Diencephalon (tissue), 2 donors: ENCODE data around the gene ASTL.

DNA sequence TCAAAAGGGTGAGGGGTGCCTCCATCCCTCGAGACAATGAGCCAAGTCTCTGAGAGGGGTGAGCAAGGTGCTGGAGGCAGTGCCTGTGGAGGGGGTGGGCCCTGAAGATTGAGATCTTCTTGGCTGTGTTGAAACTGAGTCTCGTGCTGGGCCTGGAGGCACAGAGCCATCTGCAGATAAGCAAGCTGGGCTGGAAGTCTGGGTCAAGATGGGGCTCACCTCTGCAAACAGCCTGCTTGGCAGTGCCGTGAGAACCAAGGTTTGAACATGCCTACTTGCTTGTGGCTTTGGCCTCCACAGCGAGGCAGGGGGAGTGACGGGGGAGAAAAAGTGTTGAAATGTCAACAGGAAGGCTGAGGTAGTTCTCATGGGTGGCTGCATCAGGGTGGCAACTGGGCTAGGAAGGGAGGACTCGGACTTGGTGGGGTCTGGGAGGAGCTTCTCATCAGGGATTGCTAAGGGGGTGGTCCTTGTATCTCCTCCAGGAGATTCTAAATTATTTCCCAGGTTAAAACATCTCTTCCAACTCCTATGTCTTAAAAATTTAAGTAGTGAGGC is 99.7 kb downstream of the THNSL2 start:
- RAMPAGE, long total RNA: no peak

DNA sequence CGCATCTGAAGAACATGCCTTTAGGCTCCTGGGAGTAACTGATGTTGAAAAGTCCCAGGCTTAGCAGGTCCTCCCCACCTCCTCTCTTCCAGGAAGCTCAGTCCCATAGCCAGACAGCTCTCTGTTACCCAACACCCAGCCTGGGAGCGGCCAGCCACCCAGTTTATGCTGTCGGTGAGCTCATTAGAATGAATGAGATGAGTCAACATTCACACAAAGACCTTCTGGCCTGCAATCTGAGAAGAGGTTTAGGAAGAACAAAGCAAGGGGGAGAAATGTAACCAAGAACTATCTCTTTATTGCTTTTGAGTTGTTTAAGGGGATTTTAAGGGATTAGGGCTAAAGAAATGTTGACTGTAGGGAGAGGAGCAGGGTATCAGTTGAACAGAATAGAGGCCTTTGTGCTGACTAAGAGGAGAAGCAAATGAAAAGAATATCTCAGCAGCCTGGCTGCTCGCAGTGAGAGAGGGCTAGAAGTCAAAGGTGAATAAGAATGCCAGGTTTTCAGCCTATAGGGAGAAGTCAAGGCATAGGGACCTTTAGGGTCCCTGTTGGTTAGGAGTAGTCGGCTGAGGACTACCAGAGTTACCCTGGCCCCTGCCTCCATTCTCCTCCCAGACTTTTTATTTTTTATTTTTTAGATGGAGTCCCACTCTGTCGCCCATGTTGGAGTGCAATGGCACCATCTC is 122.2 kb downstream of the FOXI3 start:
- RAMPAGE, long total RNA: no peak

DNA sequence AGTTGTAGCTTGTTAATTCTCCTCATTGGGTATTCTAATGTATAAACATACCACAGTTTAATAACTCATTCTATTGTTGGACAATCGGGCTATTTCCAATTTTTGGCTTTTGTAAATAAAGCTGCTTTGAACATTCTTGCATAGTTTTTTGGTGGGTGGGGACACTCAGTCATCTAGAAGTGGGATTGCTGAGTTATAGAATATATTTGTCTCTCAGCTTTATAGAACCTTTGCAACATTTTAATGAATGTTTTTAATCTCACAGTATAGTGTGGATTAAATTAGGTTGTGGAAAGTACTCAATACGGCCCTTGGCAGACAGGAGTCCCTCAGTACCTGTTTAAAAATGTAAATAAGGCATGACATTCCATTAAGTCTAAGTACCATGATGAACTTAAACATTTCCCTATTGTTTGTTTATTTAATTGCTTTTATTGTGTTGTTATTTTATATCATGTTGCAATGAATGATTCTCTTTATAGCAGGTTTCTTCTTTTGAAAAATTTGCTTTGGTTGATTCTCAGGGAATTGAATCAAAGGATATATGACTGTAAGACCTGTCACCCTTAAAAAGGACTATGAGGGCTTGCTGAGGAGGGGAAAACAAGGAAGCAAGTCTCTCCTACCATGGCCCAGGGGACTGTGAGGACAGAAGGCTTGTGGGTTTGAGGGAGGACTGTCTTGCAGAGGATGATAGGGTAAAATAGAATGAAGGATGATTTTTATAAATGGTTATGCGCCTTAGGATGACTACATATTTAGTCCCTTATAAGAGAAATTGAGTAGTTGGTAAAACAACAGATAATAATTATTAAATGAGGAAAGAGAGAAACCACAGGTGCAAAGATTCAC is 165.1 kb downstream of the RPIA start:
- RAMPAGE, long total RNA: no peak

- RAMPAGE, long total RNA: no peak
Observed at GRCh38 chr2:89834999-89835637, 1143.6 kb downstream of the RPIA start.

DNA sequence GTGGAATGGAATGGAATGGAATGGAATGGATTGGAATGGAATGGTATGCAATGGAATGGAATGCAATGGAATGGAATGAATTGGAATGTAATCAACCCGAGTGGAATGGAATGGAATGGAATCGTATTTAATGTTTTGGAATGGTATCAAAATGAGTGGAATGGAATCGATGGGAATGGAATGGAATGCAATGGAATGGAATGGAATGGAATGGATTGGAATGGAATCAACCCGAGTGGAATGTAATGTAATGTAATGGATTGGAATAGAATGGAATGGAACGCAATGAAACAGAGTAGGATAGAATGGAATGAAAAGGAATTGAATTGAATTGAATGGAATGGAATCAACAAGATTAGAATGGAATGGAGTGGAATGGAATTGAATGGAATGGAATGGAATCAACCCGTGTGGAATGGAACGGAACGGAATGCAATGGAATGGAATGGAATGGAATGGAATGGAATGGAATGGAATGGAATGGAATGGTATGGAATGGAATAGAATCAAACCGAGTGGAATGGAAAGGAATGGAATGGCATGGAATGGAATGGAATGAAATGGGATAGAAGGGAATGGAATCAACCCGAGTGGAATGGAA is 1146.3 kb downstream of the RPIA start:
- RAMPAGE, long total RNA: no peak

DNA sequence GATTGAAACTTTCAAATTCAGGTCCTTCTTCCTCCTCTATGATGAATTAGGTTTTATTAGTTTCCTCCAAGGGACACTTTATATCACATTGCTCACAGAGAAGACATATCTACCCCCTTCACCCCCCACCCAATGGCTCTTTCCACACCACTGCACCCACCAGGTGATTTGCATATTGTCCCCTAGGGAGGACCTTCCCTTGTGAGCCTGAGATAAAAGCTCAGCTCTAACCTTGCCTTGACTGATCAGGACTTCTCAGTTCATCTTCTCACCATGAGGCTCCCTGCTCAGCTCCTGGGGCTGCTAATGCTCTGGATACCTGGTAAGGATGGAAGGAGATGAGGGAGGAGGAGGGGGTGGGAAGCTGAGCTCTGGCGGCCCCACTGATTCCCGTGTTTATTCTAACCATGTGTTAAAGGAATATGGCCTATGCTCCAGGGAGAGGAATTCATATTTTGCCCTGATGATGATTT is 1255.8 kb downstream of the RPIA start:
- RAMPAGE, long total RNA: no peak

GRCh38 chr2:91748537-91749369 is 2838.4 kb upstream of the AQP7B start:
- RAMPAGE, long total RNA: no peak

DNA sequence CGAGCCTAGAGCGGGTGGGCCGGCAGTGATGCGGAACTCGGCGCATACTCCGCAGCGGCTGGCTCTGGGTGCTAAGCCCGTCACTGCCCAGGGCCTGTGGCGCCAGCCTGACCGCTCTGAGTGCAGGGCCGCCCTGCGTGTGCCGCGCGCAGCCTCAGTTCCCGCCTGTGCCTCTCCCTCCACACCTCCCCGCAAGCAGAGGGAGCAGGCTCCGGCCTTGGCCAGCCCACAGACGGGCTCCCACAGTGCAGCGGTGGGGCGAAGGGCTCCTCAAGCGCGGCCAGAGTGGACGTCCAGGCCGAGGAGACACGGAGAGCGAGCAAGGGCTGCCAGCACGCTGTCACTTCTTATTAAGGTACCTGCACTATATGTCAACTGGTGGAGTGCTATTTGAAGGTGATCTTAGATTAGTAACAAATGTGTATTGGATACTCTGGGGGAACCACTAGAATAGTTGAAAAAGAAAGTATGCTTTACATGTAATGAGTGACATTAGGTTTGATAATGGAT is 35.3 kb downstream of the AQP7B start:
- RAMPAGE, long total RNA: no peak

GRCh38 chr2:95278019-95278496 is 3.8 kb downstream of the PROM2 start:
- RAMPAGE, long total RNA: no peak

- RAMPAGE, long total RNA: no peak
Observed at GRCh38 chr2:95333686-95334493, 36.7 kb downstream of the KCNIP3 start.

DNA sequence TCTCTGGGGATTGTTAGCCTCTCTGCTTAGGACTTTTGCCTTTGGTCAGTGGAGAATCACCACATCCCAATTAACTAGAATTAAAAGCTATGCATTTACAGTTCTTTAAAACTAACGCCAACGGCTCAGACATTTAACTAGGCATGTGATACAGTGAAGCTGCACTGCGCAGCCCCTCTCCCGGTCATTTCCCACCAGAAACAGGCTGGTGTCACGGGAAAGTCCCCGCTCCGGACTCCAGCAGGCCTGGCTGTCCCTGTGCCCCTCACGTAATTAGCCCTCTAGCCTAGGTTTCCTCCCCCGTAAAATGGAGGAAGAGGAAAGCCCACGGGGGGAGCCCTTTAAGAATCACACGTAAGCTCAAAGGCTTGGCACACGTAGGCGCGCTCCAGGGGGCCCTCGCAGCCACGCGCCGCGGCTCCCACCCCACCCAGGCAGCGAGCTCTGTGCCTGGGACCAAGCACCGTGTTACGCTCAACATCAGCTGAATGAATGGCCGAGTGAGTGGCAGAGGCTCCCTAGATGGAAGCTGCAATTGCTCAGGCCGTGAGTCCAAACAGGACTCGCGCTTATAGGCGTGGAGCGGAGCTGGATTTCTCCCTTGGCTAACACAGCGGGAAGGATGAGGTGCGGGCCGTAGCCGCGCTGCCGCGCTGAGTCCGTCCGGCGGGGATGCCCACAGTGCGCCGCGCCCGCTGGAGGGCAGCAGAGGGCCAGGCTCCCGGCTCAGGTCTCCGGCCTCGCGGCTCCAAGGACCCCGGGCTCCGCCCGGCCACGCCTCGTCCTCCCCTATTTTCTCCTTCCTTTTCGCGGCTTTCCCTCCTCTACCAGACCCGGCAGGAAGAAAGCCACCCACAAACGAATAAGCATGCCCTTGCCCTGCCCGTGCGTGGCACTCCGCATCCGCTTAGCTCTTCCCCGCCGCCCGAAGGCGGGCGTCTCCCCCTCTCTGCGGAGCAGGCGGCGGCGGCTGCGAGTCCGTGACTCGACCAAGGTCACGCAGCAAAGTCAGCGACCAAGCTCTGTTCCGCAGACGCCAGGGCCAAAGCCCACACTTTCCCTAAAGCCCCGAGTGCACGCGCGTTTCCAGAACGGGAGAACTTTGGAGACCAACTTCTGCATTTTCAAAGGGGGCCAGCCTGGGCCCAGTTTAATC is 48.2 kb downstream of the KCNIP3 start:
- RAMPAGE, long total RNA: no peak

DNA sequence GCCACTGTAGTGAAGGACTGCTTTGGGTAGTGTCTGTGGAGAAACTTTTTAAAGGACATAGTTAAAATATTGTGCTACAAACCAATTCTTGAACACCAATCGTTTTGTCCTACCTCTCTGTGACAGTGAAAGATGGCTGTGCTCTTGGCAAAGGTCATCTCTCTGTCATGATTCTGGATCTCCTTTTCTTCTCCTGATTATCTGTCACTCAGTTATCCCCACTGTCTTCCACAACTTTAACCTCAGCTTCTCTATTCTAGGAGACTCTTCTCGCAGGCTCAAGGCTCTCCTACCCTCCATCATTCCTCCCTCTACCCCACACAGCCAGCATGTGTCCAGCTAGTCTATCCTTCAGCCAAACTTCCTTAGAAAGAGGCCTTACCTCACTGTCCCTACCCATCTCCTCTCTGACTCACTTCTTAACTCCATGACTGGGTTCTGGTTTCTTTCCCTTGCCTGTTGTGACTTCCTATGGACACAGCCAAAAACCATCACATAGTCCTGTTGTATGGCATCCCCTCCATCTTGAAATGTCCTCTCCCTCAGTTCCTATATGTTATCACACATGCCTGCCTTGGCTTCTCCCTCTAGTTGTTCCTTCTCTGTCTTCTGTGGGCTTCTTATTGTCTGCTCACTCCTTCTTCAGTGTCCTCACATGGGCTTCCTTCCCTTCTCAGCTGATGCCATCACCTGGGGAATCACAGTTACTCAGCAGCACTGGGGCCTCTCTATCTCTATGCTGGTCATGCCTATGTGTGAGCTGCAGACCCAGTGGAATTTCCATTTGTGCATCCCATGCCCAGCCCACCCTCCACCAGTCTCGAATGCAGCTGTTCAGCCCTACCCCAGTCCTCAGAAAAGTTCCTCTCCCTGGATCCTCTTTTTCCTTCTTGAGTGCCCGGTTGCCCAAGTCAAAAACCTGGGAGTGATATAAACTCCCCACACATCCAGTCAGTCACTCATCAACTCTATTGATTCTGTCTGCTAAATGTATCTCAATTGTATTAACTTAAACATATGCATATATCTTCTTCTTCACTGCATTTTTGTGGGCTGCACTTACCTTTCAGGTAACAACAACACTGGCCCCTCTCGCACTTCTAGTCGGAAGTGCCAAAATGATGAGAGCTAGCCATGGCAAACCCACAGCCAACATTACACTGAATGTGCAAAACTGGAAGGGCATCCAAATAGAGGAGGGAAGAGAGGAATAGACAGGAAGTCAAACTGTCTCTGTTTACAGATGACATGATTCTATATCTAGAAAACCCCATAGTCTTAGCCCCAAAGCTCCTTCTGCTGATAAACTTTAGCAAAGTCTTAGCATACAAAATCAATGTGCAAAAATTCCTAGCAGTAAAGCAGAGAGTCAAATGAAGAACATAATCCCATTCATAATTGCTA is 177.0 kb downstream of the ANKRD36C start:
- RAMPAGE, long total RNA: no peak

GRCh38 chr2:96083215-96083622 is 33.2 kb downstream of the ADRA2B start:
- RAMPAGE, long total RNA: no peak

DNA sequence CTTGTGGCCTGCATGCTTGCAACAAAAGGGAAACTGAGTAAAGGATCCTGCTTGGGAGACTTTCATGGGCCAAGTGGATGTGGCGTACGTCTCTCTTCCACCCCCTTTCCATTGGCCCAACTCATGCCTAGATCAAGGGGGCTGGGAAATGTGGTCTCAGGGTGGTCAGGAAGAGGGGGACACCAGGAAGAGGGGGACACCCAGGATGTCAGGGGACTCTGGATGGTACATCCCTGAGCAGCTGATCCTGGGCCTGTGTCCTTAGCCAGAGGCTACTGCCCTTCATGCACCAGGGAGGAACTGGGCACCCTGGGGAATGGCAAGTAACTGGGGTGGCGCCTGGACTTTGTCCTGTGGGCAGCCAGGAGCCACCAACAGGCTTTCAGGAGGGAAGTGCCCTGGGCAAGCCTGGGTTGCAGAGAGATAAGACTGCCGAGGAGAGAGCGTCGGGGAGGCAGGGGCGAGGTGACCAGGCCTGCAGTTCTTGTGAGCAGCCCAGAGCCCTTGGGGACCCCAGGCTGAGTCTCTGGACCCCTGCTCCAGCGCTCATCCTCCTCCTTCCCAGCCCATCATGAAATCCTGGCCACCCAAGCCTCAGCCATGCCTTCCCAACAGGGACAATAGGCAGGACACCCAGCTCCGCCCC is 25.4 kb downstream of the ADRA2B start:
- RAMPAGE, long total RNA: no peak

GRCh38 chr2:96098665-96099387 is 17.5 kb downstream of the ADRA2B start:
- RAMPAGE, long total RNA: no peak

- RAMPAGE, long total RNA: no peak
Observed at GRCh38 chr2:96138433-96138962, at the start of gene ASTL. Gene ASTL, minus strand, starts transcription at chr2:96138502.

GRCh38 chr2:96143593-96144458 is 1.4 kb downstream of the DUSP2 start:
- RAMPAGE, long total RNA: no peak

GRCh38 chr2:96191985-96192552 is 16.6 kb downstream of the STARD7 start:
- RAMPAGE, long total RNA: no peak

- RAMPAGE, long total RNA: no peak
Observed at GRCh38 chr2:96249724-96250779, 15.7 kb downstream of the TMEM127 start.

- RAMPAGE, long total RNA: no peak
Observed at GRCh38 chr2:96275239-96275507, 9.1 kb downstream of the CIAO1 start.